H4 (cell line): ENCODE measurements around a stretch of chr1.

DNA sequence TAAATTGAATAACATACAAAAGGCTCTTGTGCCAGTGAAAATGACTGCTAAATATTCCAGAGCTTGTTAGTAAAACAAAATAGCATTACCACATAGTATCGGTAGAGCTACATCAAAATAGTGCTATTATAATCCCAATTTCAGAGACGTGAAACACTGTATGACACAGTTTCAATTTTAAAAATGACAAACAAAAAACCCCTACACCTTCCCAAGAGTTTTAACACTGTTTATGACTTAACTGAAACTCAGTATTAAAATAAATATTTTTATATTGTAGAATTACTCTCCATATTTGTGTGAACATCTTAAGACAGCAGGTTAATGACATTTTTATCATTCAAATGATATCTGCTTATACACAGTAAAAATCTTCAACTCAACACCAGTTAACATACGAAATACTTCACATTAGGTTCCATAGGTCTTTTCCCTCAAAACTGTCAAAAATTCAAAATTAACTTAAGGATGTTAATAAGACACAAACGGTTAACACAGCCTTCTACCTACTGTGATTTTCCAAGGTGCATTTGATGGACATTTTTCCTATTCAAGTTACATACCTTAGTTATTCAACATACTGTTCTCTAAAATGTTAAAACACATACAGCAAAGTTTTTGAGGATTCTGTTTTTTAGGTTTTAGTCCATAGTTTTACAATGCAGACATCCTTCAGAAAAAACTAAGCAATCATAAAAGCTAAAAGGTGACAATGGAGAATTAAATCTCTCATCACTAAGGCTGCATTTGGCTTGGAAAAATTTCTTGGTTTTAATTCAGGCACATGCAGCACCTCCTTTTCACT, 6.7 kb downstream of the SLC30A1 start:
- RAMPAGE, long total RNA, result no peak

GRCh38 chr1:211573054-211573820, 5.7 kb downstream of the SLC30A1 start:
- RAMPAGE, long total RNA, result no peak

GRCh38 chr1:211639469-211640009, 35.9 kb downstream of the NEK2 start:
- RAMPAGE, long total RNA, result no peak

DNA sequence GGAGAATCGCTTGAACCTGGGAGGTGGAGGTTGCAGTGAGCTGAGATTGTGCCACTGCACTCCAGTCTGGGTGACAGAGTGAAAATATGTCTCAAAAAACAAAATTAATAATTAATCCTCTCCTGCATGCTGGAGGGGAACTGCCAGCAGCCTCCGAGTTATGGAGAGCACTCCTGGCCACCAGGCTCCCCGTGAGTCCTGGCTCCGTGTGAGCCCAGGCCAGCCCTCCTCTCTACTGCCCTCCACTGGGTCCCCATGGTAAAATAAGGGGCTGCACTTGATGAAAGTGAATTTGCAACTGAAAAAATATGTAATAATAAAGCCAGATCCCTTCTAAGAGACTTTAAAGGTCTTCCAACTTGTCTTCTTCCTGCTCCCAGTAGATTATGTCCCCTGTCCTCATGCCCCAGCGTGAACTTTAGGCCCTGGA, 26.4 kb downstream of the NEK2 start:
- RAMPAGE, long total RNA, result no peak

DNA sequence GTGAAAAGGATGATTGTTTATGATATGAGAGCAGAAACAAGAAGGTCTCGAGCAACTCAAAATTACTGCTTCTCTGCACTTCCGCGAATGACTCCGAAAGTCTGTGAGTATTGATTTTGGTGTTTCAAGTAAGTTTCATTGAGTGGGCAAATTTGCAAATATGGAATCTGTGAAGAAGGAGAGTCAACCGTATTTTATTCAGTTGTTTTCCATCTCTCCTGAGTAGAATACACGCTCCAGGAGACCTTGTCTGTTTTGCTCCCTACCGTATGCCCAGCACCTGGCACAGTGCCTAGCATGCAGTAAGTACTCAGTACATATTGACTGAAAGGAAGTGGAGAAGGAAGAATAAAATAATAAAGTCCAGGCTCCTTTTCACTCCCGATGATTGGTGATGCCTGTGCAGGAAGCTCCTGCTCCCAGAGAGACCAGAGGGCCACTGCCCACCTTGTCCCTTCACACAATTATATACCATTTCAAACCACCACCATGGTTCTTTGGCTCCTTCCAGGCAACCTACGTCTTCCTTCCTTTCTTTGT, 59.3 kb upstream of the NEK2 start:
- RAMPAGE, long total RNA, result no peak

- RAMPAGE, long total RNA, result no peak
Observed at GRCh38 chr1:212153608-212154138, 118.1 kb downstream of the DTL start.

GRCh38 chr1:212238634-212239019, 46.6 kb upstream of the PPP2R5A start:
- RAMPAGE, long total RNA, result no peak

DNA sequence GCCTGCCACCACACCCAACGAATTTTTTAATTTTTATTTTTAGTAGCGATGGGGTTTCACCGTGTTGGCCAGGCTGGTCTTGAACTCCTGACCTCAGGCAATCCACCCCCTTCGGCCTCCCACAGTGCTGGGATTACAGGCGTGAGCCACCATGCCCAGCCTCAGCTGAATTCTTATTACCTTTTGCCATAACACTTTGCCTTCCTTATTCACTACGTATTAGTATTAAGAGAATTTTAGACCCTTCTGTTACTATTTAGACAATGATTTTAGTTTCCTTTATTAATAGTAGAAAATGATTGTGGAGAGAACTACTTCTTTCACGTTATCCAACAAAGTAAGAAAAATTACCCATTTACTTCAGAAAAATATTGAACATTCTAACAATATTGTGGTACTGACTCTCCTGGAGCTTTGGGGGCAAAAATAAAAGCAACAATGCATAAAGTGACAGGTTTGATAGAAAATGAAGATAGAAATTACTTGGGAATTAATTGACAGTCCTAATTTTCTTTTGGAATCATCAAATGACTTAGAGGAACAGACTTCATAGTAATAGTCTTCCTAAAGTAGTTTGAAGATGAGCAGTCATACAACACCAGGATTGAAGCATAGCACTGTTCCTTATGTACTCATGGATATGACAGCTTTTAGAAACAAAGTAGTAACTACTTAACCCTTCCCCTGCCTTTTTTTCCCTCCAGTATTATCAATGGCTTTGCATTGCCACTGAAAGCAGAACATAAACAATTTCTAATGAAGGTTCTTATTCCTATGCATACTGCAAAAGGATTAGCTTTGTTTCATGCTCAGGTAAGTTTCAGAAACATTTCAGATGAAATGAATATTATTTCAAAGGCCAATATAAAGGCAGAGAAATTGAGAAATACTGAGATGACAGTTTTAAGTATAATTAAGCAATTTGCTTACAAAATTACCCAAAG, 62.7 kb downstream of the PPP2R5A start:
- RAMPAGE, long total RNA, result no peak

DNA sequence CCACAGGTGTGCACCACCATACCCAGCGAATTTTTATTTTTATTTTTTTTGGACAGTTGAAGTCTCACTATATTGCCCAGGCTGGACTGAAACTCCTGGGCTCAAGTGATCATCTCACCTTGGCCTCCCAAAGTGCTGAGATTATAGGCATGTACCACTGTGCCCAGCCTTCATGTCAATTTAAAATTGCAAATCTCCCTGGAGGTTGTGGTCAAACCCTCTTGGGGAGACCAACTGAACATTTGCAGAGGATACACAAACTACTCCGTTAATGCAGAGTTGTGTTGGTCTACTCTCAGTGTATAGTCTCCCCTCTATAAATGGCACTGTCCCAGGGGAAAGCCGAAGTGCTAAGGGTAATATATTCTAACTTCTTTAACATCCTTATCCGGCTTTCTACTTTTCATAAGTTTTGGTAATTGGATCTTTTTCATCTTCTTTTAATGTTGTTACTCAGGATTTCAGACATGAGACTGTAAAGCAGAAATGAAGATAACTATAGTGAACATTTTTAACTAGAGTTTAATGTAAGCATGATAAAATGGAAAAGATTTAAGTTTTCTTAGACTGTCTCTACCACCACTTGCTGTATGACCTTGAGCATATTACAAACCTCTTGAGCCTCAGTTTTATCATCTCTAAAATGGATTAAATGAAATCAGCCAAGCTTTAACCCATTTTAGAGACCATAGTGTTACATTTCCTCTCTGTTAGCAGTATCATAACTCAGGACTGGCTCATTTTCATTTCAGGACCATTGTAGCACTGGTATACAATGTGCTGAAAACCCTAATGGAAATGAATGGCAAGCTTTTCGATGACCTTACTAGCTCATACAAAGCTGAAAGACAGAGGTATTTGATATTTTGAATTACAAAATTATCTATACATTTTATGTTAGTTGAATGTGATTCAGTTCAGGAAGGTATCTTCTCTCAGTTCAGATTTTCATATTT, 56.5 kb downstream of the PACC1 start:
- RAMPAGE, long total RNA, result no peak

DNA sequence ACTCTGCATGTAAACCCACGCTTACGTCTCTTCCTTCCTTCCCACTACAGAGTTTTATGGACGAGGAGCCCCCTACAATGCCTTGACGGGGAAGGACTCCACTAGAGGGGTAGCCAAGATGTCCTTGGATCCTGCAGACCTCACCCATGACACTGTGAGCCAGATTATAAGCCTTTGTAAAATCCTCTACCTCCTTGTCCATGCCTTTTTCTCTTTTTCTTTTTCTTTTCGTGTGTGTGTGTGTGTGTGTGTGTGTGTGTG, 11.5 kb downstream of the NENF start:
- RAMPAGE, long total RNA, result no peak

GRCh38 chr1:212469899-212470554, 37.3 kb downstream of the NENF start:
- RAMPAGE, long total RNA, result no peak

- RAMPAGE, long total RNA, result no peak
Observed at GRCh38 chr1:212566428-212567050, 42.0 kb upstream of the ATF3 start.

- RAMPAGE, long total RNA, result no peak
Observed at GRCh38 chr1:212607126-212607911, 1.2 kb upstream of the ATF3 start.

GRCh38 chr1:212611520-212612110, 3.1 kb downstream of the ATF3 start:
- RAMPAGE, long total RNA, result no peak

DNA sequence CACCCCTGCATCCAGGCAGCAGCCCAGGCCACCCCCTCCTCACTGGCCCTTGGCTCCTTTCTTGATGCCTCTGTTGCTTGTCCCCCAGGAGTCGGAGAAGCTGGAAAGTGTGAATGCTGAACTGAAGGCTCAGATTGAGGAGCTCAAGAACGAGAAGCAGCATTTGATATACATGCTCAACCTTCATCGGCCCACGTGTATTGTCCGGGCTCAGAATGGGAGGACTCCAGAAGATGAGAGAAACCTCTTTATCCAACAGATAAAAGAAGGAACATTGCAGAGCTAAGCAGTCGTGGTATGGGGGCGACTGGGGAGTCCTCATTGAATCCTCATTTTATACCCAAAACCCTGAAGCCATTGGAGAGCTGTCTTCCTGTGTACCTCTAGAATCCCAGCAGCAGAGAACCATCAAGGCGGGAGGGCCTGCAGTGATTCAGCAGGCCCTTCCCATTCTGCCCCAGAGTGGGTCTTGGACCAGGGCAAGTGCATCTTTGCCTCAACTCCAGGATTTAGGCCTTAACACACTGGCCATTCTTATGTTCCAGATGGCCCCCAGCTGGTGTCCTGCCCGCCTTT, 4.9 kb upstream of the GARIN4 start:
- RAMPAGE, long total RNA, result no peak

DNA sequence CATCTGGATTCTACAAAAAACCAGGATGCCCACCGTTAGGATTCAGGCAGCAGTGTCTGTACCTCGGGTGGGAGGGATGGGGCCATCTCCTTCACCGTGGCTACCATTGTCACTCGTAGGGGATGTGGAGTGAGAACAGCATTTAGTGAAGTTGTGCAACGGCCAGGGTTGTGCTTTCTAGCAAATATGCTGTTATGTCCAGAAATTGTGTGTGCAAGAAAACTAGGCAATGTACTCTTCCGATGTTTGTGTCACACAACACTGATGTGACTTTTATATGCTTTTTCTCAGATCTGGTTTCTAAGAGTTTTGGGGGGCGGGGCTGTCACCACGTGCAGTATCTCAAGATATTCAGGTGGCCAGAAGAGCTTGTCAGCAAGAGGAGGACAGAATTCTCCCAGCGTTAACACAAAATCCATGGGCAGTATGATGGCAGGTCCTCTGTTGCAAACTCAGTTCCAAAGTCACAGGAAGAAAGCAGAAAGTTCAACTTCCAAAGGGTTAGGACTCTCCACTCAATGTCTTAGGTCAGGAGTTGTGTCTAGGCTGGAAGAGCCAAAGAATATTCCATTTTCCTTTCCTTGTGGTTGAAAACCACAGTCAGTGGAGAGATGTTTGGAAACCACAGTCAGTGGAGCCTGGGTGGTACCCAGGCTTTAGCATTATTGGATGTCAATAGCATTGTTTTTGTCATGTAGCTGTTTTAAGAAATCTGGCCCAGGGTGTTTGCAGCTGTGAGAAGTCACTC, 4.3 kb upstream of the GARIN4 start:
- RAMPAGE, long total RNA, result no peak

- RAMPAGE, long total RNA, result no peak
Observed at GRCh38 chr1:212638423-212638988, 14.2 kb downstream of the GARIN4 start.

GRCh38 chr1:212860608-212861398, 2.7 kb downstream of the FLVCR1 start:
- RAMPAGE, long total RNA, result no peak

- RAMPAGE, long total RNA, result no peak
Observed at GRCh38 chr1:212914156-212914455, 36.2 kb upstream of the VASH2 start.

DNA sequence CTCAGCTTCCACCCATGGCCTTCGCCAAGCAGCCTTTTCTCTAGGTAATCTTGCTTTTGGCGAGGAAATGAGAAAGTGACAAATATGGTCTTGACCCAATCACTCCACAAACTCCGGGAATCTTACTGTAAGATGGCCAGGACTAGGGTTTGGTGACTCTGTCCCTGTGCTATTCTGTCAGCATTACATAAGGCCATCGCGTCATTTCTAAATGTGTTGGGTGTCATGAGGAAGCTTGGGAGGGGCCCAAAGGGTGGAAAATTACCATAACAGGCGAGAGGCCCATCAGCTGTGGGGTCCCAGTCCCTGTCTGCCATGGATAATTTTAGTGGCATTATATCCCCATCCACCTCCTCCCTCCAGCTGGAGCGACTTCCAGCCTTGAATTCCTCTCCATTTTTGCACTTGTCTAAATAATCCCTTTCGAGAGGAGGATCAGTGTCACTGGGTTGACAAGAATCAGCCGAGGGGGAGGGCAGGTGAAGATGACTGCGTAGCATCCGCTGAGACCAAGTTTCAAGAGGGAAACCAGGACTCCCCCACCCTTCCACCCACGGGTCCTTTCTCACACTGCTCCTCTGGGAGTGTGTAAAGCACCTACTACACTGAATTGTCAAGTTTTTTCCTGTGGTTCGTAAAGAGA, 29.0 kb downstream of the VASH2 start:
- RAMPAGE, long total RNA, result no peak